Cardiac fibroblast (primary cell): ENCODE data around the gene CCDC92.

DNA sequence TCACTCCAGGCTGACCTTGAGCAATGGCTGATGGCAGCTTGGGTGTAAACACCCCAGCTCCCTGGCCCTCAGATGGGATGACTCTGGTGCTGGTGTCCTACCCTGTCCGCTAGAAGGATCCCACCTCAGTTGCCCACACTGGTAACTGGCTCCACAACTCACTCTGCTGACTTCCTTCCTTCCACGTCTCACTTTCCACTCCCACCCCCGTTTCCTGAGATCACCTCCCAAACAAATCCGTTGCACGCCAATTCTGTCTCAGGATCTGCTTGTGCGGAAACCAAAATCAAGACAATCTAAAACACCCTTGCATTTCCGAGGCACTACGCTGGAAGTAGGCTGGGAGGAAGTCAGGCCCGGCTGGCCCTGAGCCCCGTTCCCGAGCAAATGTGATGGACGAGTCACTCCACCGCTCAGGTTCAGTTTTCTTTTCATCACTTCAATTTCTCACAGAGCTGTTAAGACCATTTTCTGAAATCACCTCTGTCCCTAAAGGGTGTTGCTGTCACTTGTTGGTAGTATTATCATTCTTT lies 23.1 kb downstream of the ABCB9 start:
- RRBS = no CpG with 5 or more reads among the region's 13 CpGs

DNA sequence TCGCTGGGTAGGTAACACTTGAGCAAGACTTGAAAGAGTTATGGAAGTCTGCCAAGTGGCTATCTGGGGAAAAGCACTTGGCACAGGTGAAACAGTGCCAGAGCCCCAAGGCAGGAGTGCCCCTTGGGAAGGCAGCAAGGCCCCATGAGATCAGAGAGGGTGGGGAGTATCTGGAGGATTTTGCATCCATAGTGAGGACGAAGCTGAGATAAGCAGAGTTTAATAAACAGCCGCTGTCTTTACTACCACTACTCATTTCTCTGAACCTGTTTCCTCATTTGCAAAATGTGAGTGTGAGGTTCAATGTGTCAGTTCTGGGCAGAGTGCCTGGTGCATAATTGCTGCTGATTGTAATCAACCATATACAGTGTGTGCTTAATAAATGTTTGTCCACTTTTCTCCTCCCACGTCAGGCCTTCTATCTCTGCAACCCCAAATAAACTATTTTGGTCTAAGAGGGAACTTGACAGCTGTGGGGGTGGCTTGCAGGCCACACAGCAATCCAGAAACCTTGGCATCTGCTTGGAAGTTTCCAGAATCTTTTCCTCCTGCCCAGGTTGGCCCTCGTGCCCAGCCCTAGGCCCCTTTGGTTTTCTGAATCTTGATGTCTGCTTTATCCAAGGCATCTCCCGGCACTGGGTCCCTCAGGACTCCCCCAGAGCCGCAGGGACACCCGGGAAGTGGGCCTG lies 4.6 kb downstream of the ABCB9 start:
- RRBS = 86% methylated on average over 3 of the region's 8 CpGs

DNA sequence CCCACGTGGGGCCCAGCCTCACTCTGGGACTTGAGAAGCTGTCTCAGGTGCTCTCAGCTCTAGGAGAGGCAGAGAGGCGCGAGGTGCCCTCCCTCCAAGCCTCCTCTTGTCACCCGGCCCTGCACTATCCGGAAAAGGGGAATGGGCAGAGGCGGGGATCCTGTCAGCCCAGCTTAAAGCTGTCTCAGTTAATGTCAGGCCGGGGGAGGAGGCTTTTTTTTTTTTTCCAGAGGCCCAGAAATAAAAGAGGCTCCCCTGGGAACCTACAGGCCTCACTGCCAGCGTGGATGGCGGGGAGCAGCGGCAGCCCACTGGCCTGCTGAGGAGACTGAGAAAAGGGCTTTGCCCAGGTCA lies 769 bp downstream of the ABCB9 start:
- RRBS = 9% methylated on average over 3 of the region's 10 CpGs

DNA sequence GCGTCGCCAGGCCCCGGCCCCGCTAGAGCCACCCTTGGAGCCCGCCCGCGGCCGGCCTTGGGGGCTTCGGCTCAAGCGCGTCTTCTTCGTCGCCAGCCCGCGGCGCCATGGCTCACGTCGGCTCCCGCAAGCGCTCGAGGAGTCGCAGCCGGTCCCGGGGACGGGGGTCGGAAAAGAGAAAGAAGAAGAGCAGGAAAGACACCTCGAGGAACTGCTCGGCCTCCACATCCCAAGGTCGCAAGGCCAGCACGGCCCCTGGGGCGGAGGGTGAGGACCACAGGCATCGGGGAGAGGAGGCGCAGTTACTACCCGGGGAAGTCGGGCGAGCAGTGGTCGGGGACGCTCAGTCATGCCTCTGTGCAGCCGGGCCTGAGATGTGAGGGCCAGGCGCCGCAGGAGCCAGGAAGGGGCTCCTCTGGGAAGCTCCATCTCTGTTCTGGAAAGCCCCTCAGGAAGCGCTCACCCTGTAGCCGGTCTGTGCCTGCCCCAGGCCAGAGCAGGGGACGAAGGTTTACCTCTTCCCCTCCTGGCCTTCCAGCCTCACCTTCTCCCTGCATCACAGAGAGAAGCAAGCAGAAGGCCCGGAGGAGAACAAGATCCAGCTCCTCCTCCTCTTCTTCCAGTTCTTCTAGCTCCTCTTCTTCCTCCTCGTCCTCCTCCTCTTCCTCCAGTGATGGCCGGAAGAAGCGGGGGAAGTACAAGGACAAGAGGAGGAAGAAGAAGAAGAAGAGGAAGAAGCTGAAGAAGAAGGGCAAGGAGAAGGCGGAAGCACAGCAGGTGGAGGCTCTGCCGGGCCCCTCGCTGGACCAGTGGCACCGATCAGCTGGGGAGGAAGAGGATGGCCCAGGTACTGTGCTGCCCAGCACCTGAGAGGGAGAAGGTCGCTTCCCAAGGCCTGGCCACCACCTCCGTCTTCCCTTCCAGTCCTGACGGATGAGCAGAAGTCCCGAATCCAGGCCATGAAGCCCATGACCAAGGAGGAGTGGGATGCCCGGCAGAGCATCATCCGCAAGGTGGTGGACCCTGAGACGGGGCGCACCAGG lies 873 bp downstream of the ARL6IP4 start:
- RRBS = 3% methylated on average over 17 of the region's 60 CpGs

DNA sequence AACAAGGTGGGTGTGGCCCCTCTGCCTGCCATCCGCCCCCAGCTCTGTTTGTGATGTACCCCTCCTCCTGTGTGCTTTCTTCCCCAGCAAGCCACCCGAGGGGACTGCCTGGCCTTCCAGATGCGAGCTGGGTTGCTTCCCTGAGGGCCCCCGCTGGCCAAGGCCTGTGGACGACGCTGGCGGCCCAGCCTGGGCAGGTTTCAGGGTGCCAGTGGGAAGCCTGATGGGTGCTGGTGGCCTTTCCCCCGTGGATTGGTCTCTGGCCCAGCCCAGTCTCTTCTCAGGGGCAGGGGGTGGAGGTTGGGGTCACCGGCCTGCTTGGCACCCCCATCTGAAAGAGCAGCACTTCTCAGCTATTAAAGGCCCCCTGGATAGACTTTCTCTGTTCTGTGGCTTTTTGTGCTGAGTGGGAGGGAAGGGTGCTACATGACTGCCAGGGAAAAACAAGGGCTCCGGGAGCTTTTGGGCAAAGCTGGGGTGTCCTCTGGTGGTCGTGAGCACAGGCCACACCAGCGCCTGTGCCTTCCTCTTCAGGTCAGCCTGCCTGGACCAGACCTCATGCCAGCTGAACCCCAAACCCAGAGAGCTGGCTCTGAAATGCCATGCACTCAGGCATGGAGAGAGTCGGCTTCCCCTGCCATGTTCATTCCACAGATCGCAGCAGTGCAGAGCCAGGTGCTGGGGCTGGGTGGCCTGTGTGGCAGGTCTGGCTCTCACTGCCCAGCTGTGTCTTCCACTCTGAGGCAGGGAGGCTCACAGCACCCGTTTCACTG lies 2.2 kb downstream of the ARL6IP4 start:
- RRBS = no CpG with 5 or more reads among the region's 15 CpGs

DNA sequence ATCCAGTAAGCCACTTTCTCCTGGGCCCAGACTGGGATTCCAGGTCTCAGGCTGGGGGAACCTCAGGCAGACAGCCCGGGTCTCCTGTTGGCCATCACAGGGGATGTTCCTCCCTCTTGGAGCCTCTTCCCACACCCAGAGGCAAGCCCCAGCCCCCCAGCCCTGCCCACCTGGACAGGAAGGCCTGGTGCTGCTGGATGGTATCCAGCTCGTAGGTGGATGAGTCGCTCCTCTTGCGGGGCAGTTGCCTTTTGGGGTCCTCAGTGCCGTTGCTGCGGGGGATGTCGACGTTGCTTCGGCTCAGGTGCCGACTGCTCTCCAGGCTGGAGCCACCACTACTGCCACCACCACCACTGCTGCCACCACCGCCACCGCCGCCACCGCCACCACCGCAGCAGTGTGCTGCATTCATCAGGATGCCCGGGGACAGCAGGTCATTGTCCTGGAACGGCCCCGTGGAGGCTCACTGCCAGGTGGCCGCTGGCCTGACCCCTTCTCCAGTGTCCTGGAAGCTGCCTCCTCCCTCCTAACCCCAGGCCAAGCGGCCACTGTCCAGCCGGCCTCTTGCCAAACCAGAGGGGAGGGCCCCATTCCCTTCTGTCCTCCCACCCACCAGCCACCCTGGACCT lies 14.9 kb downstream of the ARL6IP4 start:
- RRBS = no CpG with 5 or more reads among the region's 21 CpGs

DNA sequence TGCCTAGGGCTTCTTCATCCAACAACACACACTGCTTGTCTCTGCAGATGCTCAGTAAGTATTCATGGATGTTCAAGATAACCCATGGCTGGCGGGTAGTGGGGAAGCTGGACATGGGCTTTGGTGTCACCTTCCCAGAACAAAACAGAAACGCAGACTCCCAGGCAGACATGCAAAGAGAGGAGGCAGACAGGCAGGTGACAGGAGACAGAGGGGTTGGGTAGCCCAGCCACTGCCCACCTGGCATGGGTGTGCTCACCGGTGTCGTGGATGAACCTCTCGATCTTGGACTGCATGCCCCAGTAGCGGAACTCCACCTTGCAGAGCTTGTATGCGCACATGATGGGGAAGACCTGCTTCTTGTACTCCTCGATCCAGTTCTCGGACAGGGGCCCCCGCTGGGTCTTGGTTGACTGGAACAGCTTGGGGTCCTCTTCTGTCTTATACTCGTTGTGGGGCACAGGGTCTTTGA lies 29.1 kb downstream of the ARL6IP4 start:
- RRBS = no CpG with 5 or more reads among the region's 11 CpGs

GRCh38 chr12:123142723-123143591 lies 7.9 kb downstream of the PITPNM2 start:
- RRBS = no CpG with 5 or more reads among the region's 11 CpGs

DNA sequence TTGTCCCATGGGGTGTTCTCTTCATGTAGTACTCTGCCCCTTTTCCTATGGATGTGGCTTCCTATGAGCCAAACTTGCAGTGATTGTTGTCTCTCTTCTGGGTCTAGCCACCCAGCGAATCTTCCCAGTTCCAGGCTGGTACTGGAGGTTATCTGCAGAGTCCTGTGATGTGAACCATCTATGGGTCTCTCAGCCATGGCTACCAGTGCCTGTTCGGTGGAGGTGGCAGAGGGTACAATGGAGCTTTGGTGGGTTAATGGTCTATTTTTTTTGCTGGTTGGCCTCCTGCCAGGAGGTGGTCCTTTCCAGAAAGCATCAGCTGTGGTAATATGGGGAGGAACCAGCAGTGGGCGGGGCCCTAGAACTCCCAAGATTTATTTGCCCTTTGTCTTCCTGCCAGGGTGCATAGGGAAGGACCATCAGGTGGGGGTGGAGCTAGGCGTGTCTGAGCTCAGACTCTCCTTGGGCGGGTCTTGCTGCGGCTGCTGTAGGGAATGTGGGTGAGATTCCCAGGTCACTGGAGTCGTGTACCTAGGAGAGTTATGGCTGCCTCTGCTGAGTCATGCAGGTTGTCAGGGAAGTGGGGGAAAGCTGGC lies 17.4 kb downstream of the MTRFR start:
- RRBS = no CpG with 5 or more reads among the region's 7 CpGs

- RRBS = 91% methylated on average over 2 of the region's 19 CpGs
Measured at GRCh38 chr12:123253417-123254153, 18.1 kb downstream of the CDK2AP1 start.

GRCh38 chr12:123265009-123265363 lies 6.7 kb downstream of the CDK2AP1 start:
- RRBS = no CpG with 5 or more reads among the region's 13 CpGs

- RRBS = no CpG with 5 or more reads among the region's 9 CpGs
Measured at GRCh38 chr12:123320073-123321067, 44.3 kb downstream of the SBNO1 start.

GRCh38 chr12:123390966-123391268 lies 7.0 kb downstream of the KMT5A start:
- RRBS = no CpG with 5 or more reads among the region's 4 CpGs

GRCh38 chr12:123413388-123413882 lies 23.0 kb downstream of the RILPL2 start:
- RRBS = no CpG with 5 or more reads among the region's 14 CpGs

GRCh38 chr12:123444616-123445003 lies 8.1 kb upstream of the RILPL2 start:
- RRBS = no CpG with 5 or more reads among the region's 4 CpGs

DNA sequence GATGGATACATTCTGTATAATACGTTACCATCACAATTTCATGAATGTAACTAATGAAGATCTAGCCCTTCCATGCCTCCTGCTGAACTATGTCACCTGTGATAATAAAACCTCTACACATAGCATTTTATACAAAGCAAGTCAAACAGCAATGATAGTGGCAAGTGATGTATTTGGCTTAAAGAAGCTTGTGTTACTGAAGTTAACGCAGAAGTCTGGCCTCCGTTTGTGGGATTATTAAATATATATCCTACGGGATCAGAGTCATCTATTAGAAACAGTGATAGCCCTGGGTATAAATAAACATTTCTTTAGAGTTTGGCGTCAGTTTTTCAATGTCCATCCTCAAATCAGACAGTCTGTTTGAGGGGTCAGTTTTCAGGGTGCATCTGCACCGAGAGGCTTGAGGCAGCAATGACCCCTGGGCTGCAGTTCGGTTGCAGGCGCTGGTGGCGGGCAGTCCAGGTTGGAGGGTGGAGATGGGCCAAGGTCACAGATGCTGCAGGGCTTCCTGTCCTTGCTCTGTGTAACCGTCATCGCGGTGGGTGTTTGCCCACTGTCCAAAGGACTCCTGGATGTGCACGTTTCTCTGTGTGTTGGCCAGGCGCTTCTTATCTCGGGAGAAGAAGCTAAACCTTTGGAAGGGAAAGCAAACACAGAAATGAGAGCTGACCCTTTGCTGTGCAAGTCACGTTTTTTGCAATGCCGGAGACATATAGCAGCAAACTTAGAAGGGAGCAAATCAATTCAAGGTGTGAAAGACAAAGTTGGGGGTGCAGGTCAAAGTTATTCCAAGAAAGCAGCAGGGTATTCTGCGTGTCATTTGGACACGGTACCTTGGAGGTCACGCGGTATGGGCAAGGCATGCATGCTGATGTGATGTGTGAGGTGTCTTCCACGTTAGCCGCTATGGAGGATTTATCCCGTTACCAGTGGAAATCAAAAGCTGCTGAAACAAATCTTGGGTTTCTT lies 14.4 kb downstream of the SNRNP35 start:
- RRBS = no CpG with 5 or more reads among the region's 24 CpGs

- RRBS = no CpG with 5 or more reads among the region's 11 CpGs
Measured at GRCh38 chr12:123492319-123493182, 34.6 kb downstream of the SNRNP35 start.

DNA sequence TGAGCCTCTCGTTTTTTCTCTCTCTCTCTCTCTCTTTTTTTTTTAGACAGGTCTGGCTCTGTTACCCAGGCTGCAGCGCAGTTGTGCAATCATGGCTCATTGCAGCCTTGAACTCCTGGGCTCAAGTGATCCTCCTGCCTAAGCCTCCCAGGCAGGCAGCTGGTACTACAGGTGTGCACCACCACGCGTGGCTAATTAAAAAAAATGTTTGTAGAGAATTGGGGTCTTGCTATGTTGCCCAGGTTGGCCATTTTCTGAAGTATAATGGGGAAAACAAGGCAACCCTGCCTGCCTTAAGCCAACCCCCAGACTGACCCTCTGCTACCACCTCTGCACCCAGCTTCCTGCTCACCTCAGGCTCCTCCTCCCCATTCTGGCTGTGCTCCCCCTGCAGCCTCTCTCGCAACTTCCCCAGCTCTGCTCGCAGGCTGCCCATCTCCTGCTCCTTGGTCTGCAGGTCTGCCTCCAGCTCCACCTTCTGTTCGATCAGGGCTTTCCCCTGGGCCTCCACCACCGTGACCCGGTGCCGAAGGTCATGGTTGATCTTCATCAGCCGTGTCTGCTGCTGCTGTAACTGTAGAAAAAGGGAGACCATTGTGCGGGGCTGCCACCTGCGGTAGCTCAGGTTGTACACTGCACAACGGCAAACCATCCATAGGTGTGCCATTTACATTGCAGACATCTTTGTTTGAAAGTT lies 35.2 kb downstream of the RILPL1 start:
- RRBS = no CpG with 5 or more reads among the region's 14 CpGs

GRCh38 chr12:123510746-123511785 lies 22.5 kb downstream of the RILPL1 start:
- RRBS = no CpG with 5 or more reads among the region's 1 CpG

- RRBS = 2% methylated on average over 60 of the region's 136 CpGs
Measured at GRCh38 chr12:123972481-123973449, at the start of gene CCDC92. Gene CCDC92 (minus strand): TSS chr12:123972831.